Vermiform appendix (tissue), 1 donor: ENCODE measurements around the genes DUSP18, MORC2 and SFI1.

- PRO-cap: bidirectional peak, plus-strand start at chr22:30667975, minus-strand start at chr22:30667875
These were observed at the start of gene DUSP18 for GRCh38 chr22:30667554-30668399. Gene DUSP18, minus strand, starts transcription at chr22:30667875.

DNA sequence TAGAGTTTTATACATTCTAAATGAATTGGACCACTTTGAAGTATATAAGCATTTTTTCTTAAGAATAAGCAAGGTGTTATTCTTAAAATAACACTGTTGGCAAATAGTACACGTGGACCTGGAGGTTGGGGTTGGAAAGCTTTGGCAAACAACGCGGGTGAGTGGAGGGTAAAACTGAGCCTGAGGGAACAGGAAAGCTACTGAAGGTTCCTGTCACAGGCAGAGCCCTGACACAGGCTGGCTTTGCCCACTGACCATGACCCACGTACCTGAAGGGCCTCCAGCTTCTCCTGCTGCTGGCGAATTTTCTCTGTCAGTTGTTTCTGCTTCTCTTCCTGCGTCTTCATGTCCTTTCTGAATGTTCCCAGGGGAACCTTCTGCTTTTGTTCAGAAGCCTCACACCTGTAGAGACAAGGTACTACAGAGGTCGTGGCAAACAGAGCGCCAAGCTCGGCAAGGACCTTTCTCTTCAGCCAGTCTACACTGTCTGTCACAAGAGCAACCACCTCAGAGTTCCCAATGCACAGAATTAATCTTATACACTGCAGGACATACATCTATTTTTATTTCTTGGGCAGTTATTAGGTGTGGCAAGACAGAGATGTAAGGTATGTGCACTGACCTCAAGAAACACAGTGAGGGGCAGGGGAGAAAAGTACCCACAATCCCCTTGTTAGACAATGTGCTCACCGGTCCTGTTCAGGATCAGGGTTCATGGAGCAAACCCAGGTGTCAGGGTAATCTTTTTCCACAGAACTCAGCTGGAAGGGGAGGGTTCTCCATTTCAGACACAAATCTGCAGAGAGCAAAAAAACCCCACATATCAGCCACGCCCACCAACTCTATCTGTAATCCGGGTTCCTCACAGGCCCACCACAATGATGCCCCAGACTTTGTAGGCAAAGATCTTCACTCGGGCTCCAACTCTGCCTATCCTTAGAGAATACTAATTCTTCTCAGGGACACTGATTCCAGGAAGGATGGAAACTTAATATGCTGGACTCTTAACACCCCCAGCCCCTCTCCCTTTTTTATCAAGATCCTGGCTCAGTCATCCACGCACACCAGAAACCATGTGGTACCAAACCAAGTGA, 32.0 kb downstream of the MORC2 start:
- PRO-cap: no peak

DNA sequence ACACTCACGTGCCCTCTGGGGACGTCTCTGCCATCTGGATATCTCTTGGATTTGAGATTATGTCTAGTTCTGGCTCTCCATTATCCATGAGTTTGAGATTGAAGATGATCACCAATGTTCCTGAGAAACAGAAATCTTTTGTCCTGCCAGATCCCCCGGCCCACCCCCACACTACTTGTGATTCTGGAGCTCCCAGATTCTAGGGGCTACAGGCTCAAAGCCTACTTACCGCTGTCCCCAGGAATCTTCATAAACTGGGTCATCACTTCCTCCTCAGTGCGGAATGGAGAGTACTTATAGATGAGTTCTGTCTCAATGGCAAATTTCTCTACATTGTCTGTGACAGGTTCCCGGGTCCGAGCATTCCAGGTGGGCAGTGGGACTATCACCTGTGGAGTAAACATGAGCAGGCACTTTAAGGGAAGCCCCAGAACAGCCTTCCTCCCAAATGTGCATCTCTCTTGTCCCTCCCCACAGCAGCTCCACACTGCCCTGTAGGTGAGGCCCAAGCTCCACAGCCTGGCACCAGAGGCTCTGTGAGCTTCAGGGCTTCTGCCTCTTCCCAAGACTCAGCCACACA, 26.6 kb downstream of the MORC2 start:
- PRO-cap: no peak

DNA sequence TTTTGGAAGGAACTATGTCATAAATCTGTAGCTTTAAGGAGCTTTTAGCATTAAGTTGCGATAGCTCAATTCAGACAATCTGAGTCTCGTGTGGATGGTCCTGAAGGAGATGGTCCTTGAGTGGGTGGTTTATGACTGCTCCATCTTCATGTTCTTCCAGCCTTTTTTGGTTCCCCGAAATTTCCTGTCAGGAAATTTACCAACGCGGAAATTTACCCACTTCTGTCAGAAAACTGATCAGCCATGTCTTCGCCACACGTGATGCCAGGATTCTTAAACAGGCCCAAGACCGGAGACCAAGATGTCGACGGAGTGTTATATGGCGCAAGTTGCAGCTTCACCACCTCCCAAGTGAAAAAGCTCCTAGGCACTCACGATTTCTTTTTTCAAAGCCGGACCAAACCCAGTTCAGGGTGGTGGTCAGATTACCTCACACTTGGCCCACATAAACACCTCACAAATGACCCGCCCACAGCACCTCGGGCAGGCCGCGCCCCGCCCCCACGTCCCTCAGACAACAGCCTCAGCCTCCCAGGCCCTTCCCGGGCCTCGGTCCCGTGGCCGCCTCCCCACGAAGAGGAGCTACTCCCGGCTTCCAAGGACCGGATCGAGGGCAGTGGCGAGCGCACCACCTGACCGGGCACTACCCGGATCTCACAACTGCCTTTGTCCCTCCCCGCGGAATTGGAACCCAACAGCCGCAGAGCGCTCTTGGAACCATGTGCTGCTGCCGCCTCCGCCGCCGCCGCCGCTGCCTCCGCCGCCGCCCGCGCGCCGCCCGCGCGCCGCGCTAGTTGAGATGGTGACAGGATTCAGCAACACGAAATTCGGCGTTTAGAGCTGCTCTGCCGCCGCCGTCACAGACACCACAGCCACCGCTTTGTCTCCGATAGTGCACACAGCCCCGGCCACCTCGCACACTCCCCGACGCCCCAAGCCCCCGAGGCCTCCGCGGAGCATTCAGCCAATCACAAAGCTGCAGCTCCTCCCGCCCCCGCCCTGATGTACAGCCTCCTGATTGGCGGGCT, at the start of gene MORC2:
MORC2 (minus strand) TSS at position 662 of the 1,028 bp plus-strand sequence.
- PRO-cap: bidirectional peak, plus-strand start at position 703 of the sequence, minus-strand start at position 658 of the sequence; unidirectional peak, minus-strand start at position 753 of the sequence; bidirectional peak, plus-strand start outside the sequence, minus-strand start at position 923 of the sequence

DNA sequence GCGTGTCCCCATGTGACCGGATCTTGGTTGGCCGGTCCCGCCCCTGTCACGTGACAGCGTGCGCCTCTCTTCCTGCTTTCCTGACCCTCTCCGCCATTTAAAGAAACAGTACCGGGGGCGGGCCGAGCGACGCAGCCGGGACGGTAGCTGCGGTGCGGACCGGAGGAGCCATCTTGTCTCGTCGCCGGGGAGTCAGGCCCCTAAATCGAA, 472 bp upstream of the MORC2 start:
- PRO-cap: bidirectional peak, plus-strand start at position 125 of the sequence, minus-strand start outside the sequence

DNA sequence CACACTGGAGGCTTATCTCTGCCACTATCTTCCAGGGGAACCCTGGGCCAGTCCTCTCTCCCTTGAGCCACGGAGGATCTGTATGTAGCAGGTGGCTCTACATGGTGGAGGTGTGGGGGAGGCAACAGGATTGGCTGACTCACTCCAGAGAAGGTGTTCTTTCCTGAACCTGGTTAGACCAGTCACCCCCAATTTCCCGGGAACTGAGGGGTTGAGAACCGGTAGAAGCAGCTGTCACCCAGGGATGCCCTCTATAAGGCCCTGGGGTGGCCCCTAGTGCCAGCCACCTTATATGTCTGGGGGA, 5.9 kb downstream of the SMTN start:
- PRO-cap: no peak

DNA sequence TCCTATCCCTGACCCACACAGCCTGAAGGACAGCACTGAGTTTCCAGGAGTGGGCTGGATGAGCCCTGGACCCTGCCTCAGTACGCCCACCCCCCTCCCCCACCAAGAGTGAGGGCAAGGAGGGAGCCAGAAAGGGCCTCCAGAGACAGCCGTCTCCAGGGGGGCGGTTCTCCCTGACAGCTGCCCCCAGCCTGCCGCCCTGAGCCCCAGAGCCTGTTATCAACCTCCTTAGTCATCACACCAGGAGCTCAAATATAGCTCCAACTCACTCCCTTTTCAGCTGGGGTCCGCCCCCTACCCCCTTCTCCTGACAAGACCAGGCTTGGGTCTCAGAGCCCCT, 2.6 kb upstream of the INPP5J start:
- PRO-cap: no peak

GRCh38 chr22:31148932-31149325, 8.6 kb upstream of the PLA2G3 start:
- PRO-cap: no peak

DNA sequence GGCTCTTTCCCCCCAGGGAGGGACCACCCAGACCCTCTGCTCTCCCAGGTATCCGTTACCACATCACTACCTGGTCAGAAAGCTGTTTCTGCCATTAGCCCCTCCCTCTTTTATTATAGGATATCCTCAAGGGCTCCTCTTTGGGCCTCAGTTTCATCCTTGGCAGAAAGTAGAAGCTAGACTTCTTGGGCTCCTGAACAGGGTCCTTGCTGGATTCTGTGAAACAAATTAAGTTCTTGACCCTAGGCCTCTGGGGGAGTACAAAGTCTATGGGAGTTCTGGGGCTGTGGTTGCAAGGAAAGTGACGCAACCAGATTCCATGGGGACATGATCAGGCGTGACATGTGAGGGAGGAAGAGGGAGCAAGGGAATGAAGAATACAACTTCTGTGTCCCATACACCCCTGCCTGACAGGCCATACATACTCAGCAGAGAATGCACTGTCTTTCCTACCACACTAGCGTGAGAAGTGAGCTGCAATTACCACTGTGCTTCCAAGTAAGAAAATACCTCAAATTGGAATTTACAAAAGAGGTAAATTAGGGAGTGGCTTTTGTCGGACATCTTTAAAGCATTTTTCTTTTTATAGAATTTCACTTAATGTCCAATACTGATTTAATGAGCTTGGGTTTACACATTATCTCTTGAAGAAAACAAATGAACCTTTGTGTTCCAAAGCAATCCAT, 38.7 kb downstream of the LIMK2 start:
- PRO-cap: no peak

DNA sequence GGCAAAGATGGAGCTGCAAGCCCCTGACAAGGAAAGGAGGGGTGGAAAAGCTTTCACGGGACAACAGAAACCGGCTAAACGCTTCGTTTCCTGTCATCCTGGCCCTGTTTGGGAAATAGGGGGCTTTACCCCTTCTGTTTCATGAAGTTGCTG, 315 bp downstream of the PIK3IP1 start:
- PRO-cap: no peak

DNA sequence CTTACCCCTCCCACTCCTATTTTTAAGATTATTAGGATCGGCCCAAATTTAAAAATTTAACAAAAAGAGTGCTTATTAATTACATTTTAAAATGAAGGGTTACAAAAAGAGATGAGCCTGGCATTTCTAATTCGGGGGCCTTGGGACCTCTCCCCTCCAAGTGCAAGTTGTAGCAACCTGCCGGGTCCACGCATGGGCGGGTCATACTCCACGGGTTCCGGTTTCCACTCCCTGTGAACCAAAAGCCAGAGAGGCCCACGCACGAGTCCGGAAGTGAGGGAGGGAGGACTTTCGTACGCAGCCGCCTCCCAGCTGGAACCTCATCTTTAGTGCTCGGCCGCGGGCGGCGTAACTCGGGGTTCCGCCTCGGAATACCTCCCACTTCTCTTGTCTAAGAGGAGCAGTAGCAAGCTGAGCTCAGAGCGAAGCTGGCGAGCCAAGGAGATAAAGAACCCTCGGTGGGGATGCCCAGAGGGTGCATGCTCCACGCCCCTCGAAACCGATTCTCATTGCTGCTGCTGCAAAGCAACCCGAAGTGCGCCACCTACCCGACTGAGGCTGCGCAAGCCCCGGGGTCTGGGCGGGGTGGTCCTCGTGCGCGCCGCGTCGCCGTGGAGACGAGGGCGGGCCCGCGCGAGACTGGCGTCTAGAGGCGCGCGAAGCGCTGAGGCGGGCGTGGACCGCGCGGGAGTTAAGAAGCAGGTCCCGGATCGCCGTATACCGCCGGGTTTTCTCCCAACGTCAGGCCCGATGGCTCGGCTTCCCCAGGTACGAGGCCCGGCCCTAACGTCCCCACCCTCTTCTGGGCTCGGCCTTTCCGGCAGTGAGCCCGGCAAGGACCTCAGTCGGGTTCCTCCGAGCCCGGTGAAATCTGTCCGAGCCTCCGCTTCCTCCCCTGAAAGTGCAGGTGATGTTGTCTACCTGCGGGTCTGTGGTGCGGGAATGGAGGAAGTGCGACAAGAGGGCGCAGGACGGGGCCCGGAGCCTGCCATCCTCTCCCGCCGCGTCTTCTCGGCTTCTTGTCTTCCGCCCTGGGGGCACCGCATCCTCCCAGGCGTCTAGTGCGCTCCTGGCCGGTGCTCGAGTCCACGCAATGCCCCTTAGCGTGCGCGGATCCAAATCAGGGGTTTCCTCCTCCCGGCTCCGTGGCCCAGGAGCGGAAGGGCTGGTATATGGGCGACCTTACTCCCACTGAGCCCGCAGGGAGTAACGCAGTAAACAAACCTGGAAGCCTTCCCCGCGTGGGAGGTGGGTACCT, at the start of gene SFI1:
SFI1 (plus strand) TSS at position 667 of the 1,258 bp plus-strand sequence.
- PRO-cap: bidirectional peak, plus-strand start at position 420 of the sequence, minus-strand start at position 347 of the sequence; bidirectional peak, plus-strand start at position 667 of the sequence, minus-strand start at position 508 of the sequence; bidirectional peak, plus-strand start at position 1,022 of the sequence, minus-strand start at position 1,021 of the sequence

GRCh38 chr22:31626228-31626953, 35.6 kb downstream of the PISD start:
- PRO-cap: no peak

DNA sequence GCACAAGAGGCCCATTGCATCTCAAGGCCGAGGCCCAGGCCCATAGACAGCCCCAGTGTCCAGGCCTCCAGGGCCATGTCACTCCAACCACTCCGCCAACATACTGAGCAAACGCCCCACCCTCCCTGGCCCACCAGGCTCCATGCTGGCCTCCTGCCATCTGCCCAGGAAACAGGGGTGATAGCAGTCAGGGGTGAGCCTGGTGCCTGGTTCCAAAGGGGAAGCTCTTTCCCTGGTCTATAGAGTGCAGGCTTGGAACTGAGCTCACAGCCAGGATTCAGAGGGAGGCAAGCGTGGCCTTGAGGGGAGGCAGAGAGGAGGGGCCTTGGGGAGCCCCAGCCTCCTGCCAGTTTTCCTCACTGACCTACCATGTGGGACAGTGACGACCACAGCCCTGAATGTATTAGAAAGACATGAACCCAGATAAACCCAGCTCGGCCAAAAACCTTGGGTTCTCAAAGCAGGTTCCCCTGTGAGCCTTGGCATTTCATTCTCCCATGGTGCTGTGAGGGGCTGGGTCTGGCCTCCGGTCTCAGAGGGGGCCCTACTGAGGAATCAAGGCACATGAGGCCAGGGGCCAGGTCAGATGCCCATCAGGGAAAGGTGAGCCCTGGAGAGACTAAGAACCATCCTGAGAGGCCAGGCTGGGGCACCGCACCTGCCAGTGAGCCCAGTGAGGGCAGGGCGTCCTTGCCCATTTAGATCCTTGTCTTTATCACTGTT, 34.5 kb downstream of the PISD start:
- PRO-cap: no peak

DNA sequence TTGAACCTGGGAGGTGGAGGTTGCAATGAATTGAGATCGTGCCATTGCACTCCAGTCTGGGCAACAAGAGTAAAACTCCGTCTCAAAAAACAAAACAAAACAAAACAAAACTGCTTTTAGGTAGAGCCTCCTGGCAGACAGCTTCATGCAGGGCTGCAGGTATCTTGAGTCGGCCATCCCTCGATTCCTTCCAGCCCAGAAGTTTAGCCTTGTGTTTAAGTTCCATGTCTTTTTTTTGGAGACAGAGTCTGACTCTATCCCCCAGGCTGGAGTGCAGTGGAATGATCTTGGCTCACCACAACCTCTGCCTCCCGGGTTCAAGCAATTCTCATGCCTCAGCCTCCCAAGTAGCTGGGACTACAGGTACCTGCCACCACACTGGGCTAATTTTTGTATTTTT, 26.9 kb downstream of the PISD start:
- PRO-cap: no peak

DNA sequence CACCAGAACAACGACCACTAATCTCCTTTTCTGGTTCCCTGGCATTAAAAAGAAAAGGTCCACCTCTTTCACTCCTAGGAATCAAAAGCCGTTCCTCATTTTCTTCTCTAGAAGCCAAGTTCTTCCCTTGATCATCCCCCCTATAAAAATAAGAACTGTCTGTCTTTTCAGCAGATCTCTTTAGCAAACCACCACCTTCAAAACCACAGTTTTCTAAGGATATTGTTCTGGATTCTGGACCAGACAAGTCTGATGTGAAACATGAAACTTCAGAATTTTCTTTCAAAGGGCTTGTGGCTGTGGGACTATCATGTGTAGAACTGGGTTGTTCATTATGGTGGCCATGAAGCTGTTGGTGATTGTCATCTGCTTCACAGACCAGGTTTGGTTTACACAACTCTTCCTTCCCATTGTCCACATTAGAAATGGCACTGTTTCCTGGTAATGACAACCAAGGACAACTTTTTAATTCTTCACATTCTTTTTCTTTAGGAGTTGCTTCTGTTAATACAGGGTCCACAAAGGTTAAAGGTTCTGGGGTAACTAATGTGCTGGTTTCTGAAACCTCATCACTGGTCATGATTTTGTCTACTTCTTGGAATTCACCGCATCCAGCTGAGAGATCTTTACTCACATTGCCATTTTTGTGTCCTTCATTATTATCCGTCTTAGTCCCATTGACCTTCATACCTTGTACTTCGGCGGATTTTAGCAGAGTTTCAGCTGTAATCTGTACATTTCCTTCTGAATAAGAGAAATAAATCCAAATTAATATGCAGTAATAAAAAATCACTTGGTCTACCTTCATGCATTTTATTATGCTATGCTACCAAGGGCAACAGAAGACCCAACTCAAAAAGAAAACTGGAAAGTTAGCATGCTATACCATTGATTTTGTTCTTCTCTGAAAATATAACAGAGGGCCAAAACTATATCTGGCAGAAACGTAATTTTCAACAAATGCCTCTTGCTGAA, 33.1 kb downstream of the PRR14L start:
- PRO-cap: no peak

GRCh38 chr22:31870781-31871271, 73.5 kb upstream of the YWHAH start:
- PRO-cap: no peak

GRCh38 chr22:31954462-31954969, 10.2 kb downstream of the YWHAH start:
- PRO-cap: no peak

- PRO-cap: no peak
These were observed 3.8 kb upstream of the SLC5A1 start for GRCh38 chr22:32039302-32039637.

GRCh38 chr22:32052263-32052797, 9.3 kb downstream of the SLC5A1 start:
- PRO-cap: no peak

- PRO-cap: no peak
These were observed 16.0 kb downstream of the SLC5A1 start for GRCh38 chr22:32059022-32059438.